Bronchial epithelial cell (primary cell): ENCODE results near the genes KCNRG and FAM124A.

DNA sequence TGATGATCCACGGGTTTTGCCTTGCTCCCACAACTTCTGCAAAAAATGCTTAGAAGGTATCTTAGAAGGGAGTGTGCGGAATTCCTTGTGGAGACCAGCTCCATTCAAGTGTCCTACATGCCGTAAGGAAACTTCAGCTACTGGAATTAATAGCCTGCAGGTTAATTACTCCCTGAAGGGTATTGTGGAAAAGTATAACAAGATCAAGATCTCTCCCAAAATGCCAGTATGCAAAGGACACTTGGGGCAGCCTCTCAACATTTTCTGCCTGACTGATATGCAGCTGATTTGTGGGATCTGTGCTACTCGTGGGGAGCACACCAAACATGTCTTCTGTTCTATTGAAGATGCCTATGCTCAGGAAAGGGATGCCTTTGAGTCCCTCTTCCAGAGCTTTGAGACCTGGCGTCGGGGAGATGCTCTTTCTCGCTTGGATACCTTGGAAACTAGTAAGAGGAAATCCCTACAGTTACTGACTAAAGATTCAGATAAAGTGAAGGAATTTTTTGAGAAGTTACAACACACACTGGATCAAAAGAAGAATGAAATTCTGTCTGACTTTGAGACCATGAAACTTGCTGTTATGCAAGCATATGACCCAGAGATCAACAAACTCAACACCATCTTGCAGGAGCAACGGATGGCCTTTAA, 3.1 kb upstream of the KCNRG start:
- RRBS, 2 experiments: no CpG with 5 or more reads among the region's 8 CpGs

DNA sequence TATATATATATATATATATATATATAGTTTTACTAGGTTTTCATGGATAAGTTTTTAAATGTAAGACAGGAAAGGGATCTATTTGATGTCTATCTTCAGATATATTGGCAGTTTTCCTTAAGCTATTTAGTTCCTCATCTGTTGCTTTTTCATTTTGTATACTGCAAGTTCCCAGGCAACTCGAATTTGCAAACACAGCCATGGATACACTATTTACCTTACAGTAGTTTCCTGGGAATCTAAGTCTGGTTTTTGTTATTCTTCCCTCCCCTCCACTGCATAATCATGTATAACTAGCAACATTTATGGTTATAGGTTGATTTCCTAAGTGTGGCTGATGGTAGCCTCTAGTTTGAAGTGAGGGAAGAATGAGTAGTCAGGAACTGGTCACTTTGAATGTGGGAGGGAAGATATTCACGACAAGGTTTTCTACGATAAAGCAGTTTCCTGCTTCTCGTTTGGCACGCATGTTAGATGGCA, at the start of gene KCNRG:
TSS of gene KCNRG (plus strand) at position 319 of the 480 bp plus-strand sequence.
- RRBS, 2 experiments: no CpG with 5 or more reads among the region's 5 CpGs

DNA sequence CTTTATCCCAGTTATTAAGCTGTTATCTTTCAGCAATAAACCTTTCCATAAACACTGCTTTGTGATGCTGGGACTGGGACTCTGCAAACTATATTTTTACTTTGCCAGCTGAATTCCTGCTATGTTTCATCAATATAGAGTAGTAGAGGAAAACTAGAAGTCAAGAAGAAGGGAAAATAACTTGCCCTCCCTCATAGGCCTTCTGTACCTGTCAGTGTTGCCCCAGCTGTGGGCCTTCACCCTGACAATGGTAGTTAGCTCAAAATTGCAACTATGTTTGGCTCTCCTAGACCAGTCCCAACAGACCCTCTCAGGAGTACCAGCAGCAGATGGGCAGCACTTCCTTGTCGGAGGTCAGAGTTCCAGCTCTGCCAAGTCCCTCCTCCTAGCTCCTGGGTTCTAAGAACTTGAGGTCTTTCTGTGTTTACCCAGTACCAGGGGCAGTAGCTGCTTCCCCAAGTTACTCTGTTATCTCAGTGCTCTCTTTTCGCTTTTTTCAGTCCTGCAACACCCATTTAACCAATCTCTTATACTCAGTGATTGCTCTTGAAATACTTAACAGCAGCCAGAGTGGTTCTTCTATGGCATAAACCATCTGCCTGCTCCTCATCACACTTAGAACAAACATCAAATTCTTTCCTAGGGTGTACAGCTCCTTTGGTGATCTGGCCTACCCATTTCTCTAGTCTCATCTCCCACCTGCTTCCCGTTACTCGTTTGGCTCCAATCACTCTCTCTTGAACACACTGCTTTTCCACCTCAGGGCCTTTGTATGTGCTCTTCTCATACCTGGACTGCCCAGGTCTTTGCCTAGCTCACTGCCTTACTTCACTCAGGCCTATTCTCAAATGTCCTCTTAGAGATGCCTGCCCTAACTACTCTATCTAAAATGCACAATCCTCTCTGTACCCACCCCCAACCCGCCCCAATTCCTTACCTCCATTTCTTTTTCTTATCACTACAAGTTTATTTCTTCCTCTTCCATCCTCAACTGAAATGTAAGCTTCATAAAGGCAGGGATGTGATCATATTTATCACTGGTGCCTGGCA, 100.2 kb downstream of the KCNRG start:
- RRBS, 2 experiments: no CpG with 5 or more reads among the region's 5 CpGs

- RRBS, 2 experiments: no CpG with 5 or more reads among the region's 5 CpGs
Observed at GRCh38 chr13:50122274-50123364, 107.4 kb downstream of the KCNRG start.

GRCh38 chr13:50127975-50128348, 112.7 kb downstream of the KCNRG start:
- RRBS, 2 experiments: no CpG with 5 or more reads among the region's 26 CpGs

DNA sequence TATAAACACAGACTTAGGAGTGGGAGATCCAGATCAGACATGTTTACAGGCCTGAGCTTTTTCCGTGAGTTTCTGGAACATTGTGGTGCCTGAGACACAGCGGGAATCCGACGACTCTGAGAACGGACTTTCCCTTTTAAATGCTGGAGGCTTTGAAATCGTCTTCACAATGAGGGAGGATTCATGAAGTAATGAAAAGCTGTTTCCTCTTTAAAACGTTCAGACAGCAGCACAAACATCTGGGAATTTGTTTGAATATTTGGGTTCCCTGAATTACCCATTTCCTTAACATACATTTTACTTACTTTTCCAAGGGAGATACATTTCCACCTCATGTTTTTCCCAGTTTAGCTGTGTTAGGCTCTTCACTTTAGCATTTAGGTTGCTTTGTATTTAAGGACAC, 125.9 kb downstream of the KCNRG start:
- RRBS, 2 experiments: no CpG with 5 or more reads among the region's 7 CpGs

- RRBS, 2 experiments: no CpG with 5 or more reads among the region's 2 CpGs
Observed at GRCh38 chr13:50141604-50142128, 126.4 kb downstream of the KCNRG start.

DNA sequence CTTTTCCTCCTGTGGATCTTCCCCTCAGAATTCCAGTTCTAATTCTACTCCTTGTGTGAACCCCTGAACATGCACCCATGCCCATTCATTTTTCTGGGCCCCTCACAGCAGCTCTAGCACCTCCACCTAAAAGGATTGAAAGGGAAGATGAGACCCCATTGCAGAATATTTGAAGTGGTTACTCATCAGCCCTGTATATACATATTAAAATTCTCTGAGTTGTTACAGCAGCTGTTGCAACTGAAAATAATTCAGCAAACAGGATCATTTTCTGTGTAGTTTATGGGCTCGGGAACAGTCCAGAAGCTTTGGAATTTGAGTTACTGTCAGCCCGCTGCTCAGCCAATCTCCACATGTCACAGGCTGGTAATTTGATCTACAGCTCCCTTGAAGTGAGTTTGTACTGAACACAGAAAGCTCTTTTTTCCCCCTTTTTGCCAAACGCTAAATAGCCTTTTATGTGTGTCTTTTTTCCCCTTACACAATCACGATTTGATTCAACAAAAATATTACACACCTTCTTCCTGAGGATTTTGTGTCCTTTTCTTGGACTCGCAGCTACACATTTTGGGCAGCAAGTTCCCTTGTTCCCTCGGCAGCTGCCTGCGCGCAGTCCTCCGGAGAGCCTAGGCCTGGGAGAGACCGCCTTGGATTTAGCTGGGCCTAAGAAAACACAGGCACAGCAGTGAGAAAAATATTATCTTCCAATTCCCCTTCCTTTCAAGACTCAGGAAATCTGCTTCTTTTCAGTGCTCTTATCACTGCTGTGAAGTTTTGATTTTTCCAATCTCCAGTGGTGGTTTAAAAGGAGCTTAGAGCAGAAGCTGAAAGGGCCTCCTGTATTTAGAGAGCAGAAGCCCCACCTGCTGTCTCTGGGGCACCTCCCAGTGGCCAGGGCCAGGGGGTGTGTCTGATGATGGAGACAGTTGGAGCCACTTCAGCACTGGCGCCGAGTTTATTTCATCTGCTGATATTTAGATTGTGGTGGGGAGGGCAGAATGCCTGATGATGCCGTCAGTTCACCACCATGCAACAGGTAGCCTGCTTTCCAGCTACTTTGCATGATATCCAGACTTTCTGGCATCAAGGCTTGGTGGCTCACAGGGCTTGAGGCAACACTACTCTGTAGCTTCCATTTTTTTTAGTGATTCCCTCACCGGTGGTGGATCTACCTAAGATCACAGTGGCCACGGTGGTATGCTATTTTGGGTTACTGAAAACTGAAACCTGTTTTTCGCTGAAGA, 371.5 kb downstream of the KCNRG start:
- RRBS, 2 experiments: no CpG with 5 or more reads among the region's 16 CpGs

GRCh38 chr13:50527174-50527761, 316.2 kb downstream of the DLEU7 start:
- RRBS, 2 experiments: no CpG with 5 or more reads among the region's 10 CpGs

DNA sequence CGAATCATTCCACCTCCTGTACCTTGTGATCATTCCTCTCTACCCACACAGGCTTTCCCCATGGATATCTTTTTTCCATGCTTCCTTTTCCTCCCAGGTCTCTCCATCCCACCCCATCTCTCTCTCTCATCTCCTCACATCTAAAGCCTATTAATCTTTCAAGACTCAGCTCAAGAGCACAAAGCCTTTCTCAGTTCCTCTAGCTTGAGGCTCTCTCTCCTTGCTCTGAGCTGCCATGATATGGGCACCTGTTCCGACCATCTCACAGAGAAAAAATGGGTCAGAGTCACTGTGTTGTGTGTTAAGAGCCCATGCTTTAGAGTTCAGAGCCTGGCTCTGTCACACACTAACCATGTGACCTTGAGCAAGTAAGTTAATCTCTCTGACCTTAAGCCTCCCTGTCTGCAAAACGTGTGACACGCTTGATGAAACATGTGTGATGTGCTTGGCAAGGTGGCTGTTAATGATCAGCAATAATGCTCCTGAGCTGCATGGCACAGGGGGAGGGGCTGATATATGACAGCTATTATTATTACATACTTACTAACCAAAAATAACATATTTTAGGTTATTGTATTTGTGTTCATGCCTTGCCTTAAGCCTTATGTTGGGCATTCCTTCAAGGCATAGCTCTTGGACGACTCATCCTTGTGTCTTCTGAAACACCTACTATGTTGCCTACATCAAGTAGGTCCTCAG, 245.1 kb downstream of the DLEU7 start:
- RRBS, 2 experiments: no CpG with 5 or more reads among the region's 5 CpGs

- RRBS, 2 experiments: no CpG with 5 or more reads among the region's 3 CpGs
Observed at GRCh38 chr13:50916734-50917291, 7.2 kb downstream of the RNASEH2B start.

DNA sequence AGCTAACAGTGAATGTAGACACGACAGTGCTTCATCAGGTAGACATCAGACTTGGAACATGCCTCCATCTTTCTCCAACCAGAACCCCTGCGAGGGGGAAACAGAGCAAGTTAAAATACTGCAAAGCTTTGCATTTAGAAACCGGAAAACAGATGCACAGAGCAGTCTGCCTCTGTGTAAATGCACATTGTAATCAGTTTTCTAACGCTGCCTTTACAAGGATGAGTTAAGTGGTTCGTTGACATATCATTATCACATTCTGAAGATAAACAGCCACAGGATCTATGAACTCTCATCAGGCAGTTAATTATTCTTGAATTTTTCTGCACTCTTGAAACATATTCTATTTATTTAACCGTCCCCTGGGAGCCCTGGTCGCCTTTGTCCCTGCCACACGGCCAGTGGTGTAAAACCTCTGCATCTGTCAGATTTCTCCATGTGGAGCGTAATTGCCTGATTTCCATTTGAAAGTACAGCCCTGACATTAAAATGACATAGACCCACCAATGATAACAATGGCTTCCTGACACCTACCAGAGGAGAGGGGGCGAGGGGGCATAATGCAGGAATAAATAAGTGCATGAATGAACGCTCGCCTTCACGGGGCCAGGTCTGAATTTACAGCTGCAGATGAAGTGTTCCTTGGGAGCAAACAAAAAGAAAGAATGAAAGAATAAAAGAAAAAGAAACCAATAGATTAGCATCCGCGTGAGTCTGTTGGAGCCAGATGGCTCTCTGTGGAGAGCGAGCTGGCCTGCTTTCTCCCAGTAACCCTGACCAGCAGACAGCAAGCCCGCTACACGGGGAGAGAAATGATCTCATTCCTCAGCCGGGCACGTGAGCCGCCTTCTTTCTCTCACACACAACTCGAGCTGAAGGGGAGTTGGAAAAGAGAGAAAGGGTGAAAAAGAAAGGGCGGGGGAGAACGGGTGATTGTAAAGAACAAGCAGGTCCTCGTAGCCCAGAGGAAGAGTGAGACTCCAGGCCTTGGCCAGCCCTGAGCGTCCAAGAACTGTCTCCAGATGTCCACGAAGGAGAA, 81.0 kb downstream of the RNASEH2B start:
- RRBS, 2 experiments: no CpG with 5 or more reads among the region's 27 CpGs

GRCh38 chr13:51004202-51004582, 94.6 kb downstream of the RNASEH2B start:
- RRBS, 2 experiments: no CpG with 5 or more reads among the region's 11 CpGs

DNA sequence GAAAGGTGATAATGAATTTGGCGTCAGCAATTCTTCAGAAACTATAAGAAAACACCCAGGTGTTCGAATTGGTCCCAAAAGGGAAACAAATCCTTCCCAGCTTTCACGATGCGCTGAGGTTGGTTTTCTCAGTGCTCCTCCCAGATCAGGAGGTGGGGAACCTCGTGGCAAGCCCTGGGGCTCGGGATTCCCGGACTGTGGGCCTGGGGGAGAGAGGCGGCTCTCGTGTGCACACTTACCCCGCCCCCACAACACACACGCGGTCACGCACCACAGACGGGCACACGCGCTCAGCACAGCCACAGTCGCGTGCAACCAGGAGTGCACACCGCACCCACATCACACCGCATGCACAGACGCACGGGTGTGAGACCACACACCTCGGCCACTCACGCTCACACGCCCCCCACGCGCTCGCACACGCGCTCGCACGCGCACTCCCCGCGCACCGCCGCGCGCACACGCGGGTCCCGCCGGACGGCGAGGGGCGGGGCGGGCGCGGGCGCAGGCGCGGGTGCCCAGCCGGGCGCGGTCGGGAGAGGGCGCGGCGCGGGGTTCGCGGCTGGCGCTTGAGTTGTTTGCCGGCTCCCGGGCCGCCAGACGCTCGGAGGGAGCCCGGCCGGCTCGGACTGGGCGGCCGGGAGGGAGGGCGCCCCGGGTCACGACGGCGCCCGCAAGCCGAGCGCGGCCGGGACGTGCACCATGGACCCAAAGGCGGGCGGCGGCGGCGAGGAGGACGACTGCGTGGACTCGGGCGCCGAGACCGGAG, at the start of gene FAM124A:
TSS of gene FAM124A (plus strand) at position 599 of the 769 bp plus-strand sequence.
- RRBS, 2 experiments: 2% methylated on average over 28 of the region's 95 CpGs

DNA sequence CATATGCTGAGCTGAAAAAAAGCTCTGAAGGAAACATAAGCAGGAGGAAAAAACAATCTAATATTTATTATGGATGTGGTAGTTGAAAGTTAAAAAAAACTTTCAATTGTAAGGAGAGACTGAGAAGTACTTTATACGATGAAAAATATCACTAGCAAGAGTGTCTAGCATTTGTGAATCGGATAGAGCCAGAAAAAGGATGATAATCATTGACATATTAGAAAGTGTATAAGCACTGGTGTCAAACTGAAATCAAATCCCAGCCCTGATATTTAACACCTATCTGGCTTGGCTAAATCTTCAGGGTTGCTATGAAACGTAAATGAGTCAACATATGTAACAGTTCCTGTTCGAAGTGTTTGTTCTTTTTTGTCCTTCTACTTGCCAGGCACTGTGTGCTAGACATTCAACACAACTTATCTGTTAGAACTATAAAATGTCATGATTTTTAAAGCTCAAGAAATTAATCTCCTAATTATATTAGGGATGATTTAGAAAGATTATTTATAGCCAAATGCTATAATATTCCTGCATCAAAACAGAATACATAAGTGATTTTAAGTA, 40.8 kb downstream of the SERPINE3 start:
- RRBS, 2 experiments: no CpG with 5 or more reads among the region's 4 CpGs

- RRBS, 2 experiments: no CpG with 5 or more reads among the region's 3 CpGs
Observed at GRCh38 chr13:51419534-51420188, 33.2 kb downstream of the INTS6 start.

DNA sequence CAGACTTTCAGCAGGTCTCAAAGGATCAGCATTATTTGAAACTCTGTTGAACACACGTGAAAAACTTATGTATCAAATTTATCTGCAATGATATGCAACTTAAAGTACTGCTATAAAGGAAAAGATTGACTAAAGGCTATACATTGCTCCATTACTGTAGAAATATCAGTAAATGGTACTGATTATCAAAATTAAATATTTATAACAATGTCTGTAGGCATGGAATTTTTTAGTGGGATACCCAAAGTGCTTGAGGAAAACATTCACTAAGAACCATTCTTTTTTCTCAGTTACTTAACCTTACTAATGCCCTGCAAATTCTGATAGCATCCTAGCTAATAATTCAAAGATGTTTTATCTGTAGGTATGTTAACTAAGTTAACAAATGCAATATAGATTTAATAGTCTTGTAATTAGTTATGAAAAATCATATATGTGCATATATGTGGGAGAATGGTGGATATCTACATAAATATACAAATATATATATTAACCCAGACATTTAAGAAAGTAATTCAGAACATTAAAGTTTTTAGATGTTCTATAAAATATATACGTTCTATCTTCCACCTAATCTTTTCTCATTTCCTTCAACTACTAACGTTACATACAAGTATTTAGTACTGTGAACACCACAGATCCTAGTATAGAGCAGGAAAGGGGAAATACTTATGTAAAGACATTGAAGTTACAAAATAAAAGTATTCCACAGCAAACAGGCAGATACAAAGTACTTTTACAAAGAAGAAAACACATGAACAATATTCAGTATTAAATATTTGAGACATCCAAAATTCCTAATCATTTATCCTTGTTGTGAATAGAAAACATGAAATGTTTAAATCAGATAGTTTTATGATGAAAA, 4.4 kb downstream of the INTS6 start:
- RRBS, 2 experiments: no CpG with 5 or more reads among the region's 3 CpGs

- RRBS, 2 experiments: no CpG with 5 or more reads among the region's 6 CpGs
Observed at GRCh38 chr13:51477009-51477663, 24.3 kb upstream of the INTS6 start.

DNA sequence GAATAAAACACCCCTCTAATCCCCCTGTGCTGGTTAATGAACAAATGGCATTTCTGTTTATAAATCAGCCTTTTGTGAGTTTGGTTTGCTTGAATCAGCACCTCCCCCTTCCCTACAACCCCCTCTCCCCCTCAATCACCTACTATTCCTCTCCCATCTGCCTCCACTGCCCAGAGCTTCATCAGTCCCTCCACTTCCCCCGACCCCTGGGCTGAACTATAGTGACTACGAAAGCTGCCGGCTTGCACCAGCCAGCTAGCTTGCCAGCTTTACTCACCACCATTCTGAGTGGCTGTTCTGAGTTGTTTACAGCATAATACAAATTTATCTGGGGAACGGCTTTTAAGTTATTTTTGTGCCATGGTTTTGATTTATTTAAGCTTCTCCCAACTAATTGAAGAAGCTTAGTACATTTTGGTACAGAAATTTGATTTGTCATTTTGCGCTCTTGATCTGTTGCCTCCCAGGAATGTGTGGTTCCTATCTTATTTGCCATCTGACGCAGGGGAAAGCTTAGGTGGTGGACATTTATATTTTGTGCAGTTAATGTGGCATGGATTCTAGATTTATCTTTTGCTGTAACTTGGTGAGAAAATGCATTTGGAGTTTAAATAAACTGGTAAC, 41.7 kb upstream of the WDFY2 start:
- RRBS, 2 experiments: no CpG with 5 or more reads among the region's 6 CpGs

- RRBS, 2 experiments: no CpG with 5 or more reads among the region's 3 CpGs
Observed at GRCh38 chr13:51589550-51590147, 5.4 kb downstream of the WDFY2 start.